ENCODE measurements around the gene PRSS41.

- PRO-cap: no peak
- RRBS, 2 experiments: no CpG with 5 or more reads among the region's 35 CpGs
These were observed at the start of gene PRSS41 for GRCh38 chr16:2798398-2798735. TSS of gene PRSS41 (plus strand) at chr16:2798470.

GRCh38 chr16:2874749-2875229 lies 8.2 kb upstream of the FLYWCH2 start:
- PRO-cap: bidirectional peak, plus-strand start at chr16:2875066, minus-strand start at chr16:2874932
- RRBS, 2 experiments: 0 to under 1% methylated on average over 7 of the region's 24 CpGs

DNA sequence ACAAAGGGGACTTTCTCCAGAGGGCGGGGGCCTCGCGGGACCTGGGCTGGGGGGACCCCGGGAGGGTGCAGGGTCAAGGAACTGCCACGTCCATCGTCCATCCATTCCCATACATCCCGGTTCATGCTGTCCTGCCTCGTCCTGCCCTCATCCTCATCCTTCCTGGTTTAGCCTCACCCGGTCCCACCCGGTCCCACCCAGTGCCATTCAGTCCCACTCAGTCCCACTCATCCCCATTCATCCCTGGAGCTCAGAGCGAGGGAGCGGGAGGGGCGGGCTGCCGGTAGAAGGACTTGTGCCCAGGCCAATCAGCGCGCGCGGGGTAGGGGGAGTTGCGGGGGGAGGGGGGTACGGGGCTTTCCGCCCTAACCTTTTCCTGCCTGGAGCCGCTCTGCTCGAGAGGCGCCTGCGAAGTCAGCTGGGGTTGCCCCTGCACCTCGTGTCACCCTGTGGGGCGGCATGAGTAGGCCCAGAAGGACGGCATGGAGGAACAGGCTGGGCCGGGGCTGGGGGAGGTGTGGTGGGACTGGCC lies 13.6 kb downstream of the FLYWCH1 start:
- PRO-cap: no peak
- RRBS, 2 experiments: 92 to 97% methylated on average over 12 to 15 of the region's 29 CpGs

- PRO-cap: no peak
- RRBS, 2 experiments: no CpG with 5 or more reads among the region's 20 CpGs
These were observed 15.2 kb downstream of the FLYWCH1 start for GRCh38 chr16:2926808-2927553.

GRCh38 chr16:2955010-2955534 lies 9.0 kb upstream of the KREMEN2 start:
- PRO-cap: no peak
- RRBS, 2 experiments: 90% methylated on average over 2 of the region's 21 CpGs; no CpG with 5 or more reads in 1 of the 2 experiments

GRCh38 chr16:2976572-2977222 lies 3.5 kb downstream of the PKMYT1 start:
- PRO-cap: no peak
- RRBS, 2 experiments: 97 to 98% methylated on average over 6 to 7 of the region's 17 CpGs

GRCh38 chr16:3004677-3005309 lies 7.9 kb upstream of the CLDN9 start:
- PRO-cap: no peak
- RRBS, 2 experiments: no CpG with 5 or more reads among the region's 42 CpGs

- PRO-cap: no peak
- RRBS, 2 experiments: no CpG with 5 or more reads among the region's 14 CpGs
These were observed 6.3 kb downstream of the THOC6 start for GRCh38 chr16:3030062-3030558.

DNA sequence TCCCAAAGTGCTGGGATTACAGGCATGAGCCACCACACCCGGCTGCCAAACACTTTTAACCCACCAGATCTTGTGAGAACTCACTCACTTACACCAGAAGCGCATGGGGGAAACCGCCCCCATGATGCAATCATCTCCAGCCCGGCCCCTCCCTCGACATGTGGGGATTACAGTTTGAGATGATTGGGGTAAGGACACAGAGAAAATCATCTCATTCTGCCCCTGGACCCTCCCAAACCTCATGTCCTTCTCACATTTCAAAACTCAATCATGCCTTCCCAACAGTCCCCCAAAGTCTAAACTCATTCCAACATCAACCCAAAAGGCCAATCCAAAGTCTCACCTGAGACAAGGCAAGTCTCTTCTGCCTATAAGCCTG lies 4.6 kb downstream of the IL32 start:
- PRO-cap: no peak
- RRBS, 2 experiments: no CpG with 5 or more reads among the region's 5 CpGs

DNA sequence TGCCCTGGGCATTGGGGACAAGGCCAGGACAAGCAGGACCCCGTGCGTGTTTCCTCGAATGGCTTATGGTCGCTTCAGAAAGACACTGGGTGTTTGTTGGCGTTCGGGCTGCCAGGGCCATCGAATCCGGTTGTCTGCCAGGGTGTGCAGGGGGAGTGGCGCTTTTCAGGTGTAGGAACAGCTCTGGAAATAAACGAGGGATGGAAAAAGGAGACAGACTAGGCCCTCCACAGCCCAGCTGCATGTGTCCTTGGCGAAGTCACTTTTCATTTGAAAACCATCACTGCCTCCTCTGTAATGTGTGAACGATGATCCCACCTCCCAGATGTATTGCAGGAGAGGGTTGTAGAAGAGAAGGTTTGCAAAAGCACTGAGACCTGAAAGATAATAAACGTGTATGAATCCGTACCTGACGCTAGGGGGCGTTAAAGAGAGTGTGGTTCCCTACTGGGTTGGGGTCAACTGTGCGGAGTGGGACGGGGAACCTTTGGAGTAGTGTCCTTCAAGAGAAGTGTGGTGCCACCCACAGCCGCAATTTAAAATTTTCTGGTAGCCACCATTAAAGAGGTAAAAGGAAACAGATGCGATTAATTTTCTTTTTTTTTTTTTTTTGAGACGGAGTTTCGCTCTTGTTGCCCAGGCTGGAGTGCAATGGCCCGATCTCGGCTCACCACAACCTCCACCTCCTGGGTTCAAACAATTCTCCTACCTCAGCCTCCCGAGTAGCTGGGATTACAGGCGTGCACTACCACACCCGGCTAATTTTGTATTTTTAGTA lies 2.2 kb upstream of the ZSCAN10 start:
- PRO-cap: no peak
- RRBS, 2 experiments: no CpG with 5 or more reads among the region's 27 CpGs

DNA sequence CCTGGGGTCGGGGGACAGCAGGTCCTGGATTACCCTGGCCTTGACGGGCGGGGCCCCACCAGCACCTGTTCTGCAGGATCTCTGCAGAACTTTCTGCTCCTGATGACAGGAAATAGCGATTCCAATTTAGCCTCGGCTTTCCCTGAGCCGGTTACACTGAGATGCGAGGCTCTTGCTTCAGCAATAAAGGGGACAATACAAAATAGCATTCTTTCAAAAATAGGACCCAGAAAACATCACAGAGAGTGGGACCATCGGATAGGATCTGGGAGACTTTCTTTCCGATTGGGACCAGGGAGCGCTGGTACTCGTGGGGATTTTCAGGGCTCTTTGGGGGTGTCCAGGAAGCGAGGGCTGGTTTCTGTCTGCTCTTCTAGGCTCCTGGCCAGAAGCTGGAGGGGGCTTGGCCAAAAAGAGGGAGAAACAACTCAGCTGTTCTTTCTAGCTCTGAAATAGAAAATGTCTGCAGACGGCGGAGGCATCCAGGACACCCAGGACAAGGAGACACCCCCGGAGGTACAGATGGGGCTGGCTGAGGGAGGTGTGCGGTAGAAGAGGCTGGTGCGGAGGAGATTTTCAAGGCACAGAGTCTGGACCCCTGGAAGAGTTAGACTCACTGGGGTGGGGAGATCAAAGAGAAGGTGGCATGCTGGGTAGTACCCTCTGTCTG lies 721 bp downstream of the ZNF205 start:
- PRO-cap: no peak
- RRBS, 2 experiments: no CpG with 5 or more reads among the region's 17 CpGs

DNA sequence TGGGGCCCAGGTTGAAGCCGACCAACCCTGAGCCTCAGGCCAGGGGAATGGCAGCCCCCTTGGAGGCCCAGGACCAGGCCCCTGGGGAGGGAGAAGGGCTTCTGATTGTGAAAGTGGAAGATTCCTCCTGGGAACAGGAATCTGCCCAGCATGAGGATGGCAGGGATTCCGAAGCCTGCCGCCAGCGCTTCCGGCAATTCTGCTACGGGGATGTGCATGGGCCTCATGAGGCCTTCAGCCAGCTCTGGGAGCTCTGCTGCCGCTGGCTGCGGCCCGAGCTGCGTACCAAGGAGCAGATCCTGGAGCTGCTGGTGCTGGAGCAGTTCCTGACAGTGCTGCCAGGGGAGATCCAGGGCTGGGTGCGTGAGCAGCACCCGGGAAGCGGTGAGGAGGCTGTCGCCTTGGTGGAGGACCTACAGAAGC lies 2.4 kb downstream of the ZNF213 start:
- PRO-cap: no peak
- RRBS, 2 experiments: no CpG with 5 or more reads among the region's 14 CpGs

- PRO-cap: unidirectional peak, minus-strand start at chr16:3159920
- RRBS, 2 experiments: no CpG with 5 or more reads among the region's 35 CpGs
These were observed 25.1 kb downstream of the ZNF213 start for GRCh38 chr16:3159841-3160455.

- PRO-cap: bidirectional peak, plus-strand start at chr16:3175686, minus-strand start at chr16:3175627
- RRBS, 2 experiments: no CpG with 5 or more reads among the region's 19 CpGs
These were observed 40.7 kb downstream of the ZNF213 start for GRCh38 chr16:3175499-3175957.

DNA sequence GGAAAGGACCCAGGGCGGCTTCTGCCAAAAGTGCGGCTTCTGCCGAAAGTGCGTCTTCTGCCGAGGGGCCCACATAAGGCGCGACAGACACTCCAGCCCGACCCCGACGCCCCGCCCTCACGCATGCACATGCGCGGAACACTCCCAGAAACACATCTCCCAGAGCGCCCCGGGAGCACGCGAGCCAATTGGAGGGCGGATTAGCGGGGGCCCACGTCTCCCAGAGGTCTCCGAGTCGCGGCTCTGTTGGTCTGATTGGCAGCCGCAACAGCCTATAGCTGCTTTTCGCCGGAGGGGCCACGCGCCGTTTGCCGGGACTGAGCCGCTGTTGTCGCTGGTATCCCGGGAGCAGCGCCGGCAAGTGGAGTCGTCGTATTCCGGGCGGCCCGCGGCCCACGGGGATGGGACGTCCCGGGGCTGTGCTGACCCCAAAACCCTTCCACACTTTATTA lies 8.0 kb upstream of the MEFV start:
- PRO-cap: bidirectional peak, plus-strand start at position 328 of the sequence, minus-strand start at position 59 of the sequence
- RRBS, 2 experiments: no CpG with 5 or more reads among the region's 45 CpGs

DNA sequence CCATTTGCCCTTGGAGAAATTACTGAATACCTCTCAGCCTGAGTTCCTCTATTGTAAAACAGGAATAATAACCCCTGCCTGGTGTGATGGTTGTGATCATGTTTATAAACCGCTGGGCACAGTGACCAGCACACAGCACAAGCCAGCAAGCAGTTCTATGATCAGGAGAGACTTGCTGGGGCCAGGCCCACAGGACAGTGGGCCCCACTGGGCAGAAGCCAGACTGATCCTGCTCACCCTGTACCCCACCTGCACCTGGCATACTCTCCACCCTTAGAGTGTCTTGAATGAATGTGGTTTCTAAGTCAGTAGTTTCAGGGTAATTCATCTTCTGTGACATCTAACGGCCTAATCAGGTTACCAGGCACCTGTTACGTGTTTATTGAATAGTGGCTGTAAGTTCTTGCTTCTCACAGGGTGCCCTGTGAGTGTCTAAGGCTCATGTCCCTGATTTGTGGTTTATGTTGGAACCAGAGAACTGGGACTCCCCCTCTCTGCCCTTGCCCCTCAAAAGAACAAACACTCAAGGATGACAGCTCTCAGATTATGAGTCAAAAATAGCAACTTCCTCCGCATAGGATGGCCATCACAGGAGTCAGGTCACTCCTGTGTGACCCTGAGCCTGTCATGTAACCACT lies 7.1 kb upstream of the OR2C1 start:
- PRO-cap: no peak
- RRBS, 2 experiments: no CpG with 5 or more reads among the region's 4 CpGs

DNA sequence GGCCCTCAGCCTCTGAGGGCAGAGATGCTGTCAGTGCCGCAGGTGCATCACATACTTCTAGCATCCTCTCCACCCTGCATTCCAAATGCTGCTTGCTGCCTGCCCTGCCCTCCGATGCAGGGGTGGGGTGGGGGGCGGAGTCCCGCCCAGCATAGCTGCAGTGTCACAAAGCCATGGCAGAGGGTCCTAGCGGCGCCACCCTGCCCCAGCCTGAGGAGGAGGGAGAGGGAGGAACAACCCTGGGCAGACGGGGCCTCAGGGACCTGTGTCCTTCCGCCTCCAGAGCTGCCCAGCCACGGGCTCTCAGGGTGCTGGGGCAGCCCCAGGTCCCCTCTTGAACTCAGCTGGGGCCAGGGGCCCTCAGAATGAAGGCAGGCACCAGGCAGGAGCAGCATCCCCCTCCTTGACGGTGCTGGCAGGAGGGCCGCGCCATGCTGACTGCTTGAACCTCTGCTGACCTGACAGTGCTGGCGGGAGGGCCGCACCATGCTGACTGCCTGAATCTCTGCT lies 9.0 kb downstream of the C16orf90 start:
- PRO-cap: no peak
- RRBS, 2 experiments: no CpG with 5 or more reads among the region's 14 CpGs

DNA sequence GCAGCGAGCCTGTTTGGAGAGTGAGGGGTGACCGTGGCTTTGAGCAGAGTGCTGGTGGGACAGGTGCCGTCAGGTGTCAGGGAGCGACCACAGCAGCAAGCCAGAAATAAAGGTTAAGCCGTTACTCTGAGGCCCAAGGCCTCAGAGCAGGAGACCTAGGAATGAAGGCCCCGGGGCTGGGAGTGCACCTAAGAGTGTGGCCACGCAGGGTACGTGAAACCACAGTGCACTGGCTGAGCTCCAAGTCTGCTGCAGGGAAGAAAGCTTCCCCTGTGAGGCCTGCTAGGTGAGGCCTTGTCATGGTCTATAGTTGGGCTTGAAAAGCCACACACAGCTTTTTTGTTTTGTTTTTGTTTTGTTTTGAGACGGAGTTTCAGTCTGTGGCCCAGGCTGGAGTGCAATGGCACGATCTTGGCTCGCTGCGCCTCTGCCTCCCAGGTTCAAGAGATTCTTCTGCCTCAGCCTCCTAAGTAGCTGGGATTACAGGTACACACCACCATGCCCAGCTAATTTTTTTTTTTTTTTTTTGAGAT lies 8.7 kb downstream of the CLUAP1 start:
- PRO-cap: no peak
- RRBS, 2 experiments: no CpG with 5 or more reads among the region's 12 CpGs

DNA sequence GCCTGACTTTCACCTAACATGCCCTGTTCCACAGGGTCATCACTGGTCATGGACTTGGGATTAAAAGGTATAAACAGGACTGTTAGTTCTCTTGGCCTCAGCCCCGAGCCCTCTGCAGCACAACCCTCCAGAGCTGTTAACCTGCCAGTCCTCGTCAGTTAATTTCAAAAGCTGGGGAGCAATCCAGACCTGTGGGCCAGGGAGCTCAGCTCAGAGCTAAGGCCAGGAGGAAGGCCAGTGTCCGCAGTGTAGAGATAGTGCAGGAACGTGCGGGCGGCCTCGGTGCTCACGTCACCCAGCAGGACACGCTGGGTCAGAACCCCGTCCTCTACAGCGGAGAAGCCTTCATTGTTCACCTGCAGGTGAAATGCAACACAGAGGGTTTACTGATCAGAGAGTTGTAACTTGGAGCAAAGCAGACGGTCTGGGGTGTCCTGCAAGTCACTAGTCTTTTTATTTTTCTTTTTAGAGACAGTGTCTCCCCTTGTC lies 15.4 kb upstream of the NLRC3 start:
- PRO-cap: no peak
- RRBS, 2 experiments: no CpG with 5 or more reads among the region's 12 CpGs

GRCh38 chr16:3612858-3613556 lies 1.6 kb upstream of the SLX4 start:
- PRO-cap: no peak
- RRBS, 2 experiments: no CpG with 5 or more reads among the region's 16 CpGs